ENCODE measurements around the genes CFAP410 and KRTAP12-2.

- RRBS = no CpG with 5 or more reads among the region's 25 CpGs
Measured at GRCh38 chr21:43773853-43774787, 2.0 kb downstream of the CSTB start.

DNA sequence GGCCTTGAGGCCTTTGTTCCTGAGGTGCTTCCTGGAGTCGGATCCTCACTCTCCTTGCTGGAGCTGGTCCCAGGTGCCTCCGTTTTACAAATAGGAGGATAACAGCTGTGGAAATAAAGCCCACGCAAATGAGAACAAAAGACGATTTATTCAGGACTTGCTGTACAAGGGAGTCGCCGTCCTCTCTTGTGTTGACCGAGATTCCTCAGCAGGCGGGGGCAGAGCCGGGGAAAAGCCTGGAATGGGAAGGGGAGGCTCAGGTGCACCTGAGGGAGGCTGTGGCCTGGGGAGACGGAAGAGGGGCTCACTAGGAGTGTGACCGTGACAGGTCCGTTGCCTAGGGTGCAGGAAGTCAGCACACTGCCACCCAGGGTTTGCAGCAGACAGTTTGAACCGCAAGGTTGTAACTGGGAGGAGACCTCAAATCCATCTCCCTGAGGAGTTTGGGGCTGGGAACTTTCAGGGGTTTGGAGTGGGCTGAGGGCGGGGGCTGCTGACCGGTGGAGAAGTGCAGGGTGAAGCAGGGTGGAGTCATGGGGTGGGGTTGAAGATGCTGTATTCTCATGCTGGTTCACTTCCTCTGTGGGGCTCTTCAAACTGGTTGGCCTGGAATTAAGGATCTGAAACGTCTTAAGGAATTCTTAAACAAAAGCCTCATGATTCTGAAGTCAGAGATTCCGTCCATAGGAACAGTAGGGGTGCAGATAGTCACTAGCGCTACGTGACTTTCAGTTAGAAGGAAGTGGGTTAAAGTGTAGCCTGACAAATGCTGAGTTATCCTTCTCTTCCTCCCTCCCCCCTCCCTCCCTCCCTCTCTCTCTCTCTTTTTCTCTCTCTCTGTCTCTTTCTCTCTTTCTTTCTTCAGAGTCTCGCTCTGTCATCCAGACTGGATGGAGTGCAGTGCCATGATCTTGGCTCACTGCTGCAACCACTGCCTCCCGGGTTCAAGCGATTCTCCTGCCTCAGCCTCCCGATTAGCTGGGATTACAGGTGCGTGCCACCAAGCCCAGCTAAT is 2.7 kb upstream of the CSTB start:
- RRBS = no CpG with 5 or more reads among the region's 24 CpGs

GRCh38 chr21:43808748-43809374 is 19.5 kb downstream of the RRP1 start:
- RRBS = 14% methylated on average over 3 of the region's 30 CpGs

DNA sequence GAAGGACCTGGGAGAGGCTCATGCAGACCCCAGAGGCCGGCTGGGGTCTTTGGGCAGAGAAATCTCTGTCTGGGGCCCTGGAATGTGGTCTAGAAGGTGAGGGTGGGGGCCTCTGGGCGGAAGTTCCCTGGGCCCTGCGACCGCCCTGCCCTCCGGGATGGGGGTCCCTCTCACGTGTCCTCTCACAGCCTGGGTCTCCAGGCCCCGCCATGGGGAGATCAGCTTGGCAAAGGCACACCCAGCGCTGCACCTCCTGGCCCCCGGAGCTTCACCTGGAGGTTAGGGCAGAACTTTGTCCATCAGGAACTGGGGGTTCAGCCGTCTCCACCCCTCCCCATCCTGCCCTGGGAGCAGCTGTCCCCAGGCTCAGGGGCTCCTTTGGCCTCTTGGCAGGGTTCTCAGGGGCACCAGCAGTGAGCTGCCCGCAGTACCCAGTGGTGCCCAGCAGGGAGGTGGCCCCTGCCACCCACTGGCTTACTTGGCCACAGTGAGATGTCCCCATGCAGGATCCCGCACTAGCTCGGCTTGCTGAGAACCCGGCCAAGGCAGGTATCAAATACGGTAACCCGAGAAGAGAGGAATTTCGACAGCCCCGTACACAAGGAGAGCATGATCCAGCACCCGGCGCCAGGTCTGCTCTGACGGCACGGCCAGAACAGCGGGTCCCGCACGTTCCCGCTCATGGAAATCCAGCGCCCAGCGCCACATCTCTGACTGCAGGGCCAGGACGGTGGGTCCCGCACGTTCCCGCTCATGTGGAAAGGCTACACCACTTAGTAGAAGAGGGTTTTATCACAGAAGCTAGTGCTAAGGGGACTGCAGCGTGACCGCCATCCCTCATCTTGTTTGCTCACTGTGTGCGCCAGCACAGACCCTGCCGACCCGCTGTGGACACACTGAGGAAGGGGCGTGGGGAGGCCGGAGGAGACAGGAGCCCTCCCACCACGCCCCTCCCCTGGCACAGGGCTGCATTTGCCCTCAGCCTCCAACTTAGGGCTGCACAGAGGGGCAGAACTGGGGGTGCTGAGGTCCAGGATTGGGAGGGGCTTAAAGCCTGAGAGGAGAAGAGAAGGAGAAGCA is 36.8 kb downstream of the RRP1 start:
- RRBS = 11% methylated on average over 5 of the region's 40 CpGs

- RRBS = no CpG with 5 or more reads among the region's 11 CpGs
Measured at GRCh38 chr21:43880012-43880521, 15.0 kb downstream of the AGPAT3 start.

DNA sequence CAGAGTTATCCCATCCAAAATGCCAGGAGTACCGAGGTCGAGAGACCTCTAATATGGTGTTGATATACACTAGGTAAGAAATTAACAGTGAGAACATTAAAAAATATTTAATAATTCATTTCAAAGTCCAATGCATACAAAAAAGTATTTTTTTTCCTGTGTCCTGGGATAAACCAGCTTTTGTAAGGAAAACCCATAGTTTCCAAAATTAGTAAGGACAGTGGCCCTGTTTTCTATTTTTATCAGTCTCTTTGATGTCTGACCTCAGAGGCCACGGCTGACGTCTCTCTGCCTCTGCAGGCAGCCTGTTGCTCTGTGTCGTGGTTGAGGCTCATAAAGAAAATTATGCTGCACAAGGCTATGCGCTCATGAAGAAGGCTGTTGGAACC is 48.8 kb downstream of the AGPAT3 start:
- RRBS = no CpG with 5 or more reads among the region's 6 CpGs

DNA sequence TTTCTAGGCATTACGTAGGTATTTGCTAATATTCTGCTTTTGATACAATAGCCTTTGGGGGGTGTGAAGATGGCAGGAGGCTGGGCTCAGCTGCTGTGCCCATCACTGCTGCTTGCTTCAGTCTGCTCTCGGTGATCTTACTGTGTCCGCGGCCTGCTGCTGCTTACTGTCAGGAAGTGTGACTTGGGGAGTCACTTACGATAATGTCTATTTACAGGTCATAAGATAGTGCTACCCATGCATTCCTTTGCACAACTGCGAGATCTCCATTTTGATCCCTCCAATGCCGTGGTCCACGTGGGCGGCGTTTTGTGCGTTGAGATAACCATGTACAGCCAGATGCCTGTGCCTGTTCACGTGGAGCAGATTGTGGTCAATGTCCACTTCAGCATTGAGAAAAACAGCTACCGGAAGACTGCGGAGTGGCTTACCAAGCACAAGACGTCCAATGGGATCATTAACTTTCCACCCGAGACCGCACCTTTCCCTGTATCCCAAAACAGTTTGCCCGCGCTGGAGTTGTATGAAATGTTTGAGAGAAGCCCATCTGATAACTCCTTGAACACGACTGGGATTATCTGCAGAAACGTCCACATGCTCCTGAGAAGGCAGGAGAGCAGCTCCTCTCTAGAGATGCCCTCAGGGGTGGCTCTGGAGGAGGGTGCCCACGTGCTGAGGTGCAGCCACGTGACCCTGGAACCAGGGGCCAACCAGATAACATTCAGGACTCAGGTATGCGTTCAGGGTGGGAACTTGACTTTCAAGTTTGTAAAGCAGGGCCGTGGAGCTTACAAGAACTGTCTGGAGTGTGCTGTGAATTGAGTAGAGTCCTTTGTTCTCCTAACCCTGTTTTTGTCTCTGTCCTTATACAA is 24.4 kb upstream of the PWP2 start:
- RRBS = no CpG with 5 or more reads among the region's 25 CpGs

- RRBS = 2% methylated on average over 30 of the region's 67 CpGs
Measured at GRCh38 chr21:44300281-44301170, 673 bp downstream of the PFKL start.

DNA sequence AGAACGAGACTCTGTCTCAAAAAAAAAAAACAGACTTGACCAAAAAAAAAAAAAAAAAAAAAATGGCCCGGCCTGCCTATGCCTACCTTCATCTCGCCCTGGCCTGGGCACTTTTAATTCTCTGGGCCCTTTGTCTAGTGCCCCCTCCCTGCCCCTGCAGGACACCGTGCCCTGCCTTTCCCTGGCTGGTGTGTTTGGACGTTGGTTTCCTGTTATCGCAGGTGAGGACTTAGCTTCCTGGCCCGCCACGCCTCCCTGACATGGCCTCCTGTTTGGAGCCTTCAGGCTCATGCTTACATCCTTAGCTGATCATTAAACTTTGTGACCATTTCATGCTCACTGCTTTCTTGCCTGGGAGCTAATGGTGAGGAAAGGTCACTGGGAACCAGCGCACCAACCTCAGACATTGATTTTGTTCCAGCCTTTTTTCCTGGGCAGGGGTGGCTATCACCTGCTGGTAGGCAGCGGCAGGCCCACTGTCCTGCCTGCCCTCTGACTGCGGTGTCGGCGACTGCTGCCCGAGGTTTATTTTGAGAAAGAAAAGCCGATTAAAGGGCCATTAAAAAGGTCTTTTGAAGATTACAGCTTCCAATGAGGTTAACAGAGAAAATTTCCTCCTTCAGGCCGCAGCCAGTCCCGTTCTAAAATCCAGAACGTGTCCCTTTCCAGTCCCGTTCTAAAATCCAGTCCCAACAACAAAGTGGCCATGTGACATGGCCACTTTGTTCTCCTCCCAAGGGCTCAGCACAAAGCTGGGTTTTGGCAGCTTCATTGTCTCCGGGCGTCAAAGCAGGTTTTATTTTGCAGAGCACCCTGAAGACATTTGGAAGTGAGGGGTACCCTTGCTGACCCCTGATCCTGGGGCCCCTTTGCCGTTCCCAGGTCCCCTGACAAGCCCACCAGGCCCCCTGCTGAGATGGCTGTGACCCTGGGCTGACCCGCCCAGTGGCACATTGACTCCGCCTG is 3.8 kb downstream of the PFKL start:
- RRBS = no CpG with 5 or more reads among the region's 24 CpGs

DNA sequence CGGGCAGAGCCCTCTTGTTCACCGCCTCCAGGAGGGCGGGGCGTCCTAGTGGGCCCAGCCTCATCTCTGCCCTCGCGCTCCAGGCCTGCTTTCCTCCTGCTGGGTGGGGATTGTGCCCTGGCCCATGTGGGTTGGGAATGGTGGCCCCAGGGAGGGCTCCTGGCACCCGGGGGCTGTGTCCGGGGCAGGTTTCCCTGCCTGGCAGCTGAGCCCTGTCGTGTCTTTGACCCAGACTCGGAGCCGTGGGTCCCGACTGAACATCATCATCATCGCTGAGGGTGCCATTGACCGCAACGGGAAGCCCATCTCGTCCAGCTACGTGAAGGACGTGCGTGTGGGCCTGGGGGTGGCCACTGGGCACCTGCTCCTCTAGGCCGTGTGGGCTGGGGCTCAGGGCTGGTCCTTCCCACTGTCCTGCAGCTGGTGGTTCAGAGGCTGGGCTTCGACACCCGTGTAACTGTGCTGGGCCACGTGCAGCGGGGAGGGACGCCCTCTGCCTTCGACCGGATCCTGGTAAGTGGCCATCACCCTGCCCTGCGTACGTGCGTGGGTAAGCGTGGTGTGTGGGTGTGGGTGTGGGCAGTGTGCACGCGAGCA is 16.3 kb downstream of the PFKL start:
- RRBS = 80% methylated on average over 1 of the region's 33 CpGs

- RRBS = under 1% methylated on average over 15 of the region's 97 CpGs
Measured at GRCh38 chr21:44338851-44339640, at the start of gene CFAP410. CFAP410 (minus strand) TSS chr21:44339390.

DNA sequence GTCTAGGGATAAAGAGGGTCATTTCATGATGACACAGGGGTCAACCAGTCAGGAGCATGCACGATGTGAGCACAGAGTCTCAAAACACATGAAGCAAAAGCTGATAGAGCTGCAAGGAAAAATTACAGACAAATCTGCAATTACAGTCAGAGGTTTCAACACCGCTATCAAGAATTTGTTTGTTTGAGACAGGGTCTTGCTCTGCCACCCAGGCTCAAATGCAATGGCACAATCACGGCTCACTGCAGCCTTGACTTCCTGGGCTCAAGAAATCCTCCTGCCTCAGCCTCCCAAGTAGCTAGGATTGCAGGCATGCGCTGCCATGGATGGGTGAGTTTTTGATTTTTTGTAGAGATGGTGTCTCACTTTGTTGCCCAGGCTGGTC is 3.4 kb upstream of the LRRC3 start:
- RRBS = no CpG with 5 or more reads among the region's 4 CpGs

GRCh38 chr21:44666600-44667320 is at the start of gene KRTAP12-2:
KRTAP12-2 (minus strand) TSS chr21:44666927.
- RRBS = no CpG with 5 or more reads among the region's 13 CpGs

DNA sequence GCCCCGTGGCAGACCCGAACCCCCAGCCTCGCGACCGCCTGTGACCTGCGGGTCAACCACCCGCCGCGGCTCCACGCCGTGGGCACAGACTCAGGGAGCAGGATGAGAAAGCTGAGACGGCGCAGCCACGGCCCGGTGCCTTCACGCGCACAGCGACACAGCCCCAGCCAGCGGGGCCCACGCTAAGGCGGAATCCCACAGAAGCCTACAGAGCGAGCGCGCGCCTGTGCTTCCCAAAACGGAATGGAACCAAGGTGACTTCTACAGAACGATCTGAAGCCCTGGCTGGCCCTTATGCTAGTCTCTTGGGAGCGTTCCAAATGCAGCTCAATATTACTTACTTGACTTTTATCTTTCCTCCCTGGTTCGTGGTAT is 1.8 kb downstream of the TSPEAR start:
- RRBS = no CpG with 5 or more reads among the region's 29 CpGs

GRCh38 chr21:44710699-44711417 is 514 bp downstream of the TSPEAR start:
- RRBS = 1% methylated on average over 8 of the region's 27 CpGs

DNA sequence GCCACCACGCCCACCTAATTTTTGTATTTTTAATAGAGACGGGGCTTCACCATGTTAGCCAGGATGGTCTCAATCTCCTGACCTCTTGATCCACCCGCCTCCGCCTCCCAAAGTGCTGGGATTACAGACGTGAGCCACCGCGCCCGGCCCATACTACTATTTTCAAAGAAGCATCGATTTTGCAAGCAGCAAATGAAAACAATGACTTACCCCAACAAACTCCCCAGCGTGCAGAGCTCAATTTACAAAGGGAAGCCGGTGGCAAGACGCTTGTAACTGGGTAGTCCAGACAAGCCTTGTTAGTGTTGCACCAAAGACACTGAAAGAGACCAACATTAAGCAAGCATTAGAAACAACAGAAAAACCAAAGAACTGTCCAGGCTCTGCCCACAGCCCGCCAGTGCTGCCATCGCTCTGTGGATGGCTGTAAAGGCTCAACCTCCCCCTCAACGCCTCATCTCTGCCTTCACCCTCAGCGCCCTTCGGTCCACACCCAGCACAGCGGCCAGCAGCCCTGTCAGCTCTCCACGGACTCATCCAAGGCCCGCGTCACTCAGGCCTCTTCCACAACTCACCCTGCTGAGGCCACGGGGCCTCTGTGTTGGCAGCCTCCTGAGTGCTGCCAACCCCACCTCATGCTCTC is 12.4 kb downstream of the PTTG1IP start:
- RRBS = no CpG with 5 or more reads among the region's 22 CpGs

DNA sequence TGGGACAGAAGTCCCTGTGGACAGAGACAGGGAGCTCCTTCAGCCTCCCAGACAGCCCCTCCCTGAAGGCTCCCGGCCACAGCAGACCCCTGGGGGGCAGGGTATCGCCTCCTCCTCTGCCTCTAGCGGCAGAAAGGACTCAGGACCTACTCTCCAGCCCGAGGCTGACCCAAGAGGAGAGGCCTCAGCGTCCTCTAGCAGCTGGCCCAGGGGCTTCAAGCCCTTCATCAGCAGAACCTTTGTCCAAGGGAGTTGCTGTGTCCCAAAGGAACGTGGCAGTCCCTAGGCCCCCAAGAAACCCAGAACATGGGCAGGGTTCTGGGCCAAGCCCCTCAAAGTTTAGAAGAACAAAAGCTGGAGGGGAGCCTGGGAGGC is 13.5 kb downstream of the ITGB2 start:
- RRBS = no CpG with 5 or more reads among the region's 6 CpGs

- RRBS = no CpG with 5 or more reads among the region's 9 CpGs
Measured at GRCh38 chr21:44941510-44941981, 1.7 kb downstream of the SLX9 start.

- RRBS = no CpG with 5 or more reads among the region's 9 CpGs
Measured at GRCh38 chr21:45003381-45003920, 63.6 kb downstream of the SLX9 start.

- RRBS = no CpG with 5 or more reads among the region's 8 CpGs
Measured at GRCh38 chr21:45063978-45064326, 10.4 kb upstream of the ADARB1 start.

Data from amniotic epithelial cell (primary cell).